Cytotoxic T cell (primary cell): ENCODE data around the gene TTC39B.

- PRO-cap, 2 experiments: no peak in any of the 2 experiments
Observed at GRCh38 chr9:14650763-14651644, 42.2 kb downstream of the ZDHHC21 start.

DNA sequence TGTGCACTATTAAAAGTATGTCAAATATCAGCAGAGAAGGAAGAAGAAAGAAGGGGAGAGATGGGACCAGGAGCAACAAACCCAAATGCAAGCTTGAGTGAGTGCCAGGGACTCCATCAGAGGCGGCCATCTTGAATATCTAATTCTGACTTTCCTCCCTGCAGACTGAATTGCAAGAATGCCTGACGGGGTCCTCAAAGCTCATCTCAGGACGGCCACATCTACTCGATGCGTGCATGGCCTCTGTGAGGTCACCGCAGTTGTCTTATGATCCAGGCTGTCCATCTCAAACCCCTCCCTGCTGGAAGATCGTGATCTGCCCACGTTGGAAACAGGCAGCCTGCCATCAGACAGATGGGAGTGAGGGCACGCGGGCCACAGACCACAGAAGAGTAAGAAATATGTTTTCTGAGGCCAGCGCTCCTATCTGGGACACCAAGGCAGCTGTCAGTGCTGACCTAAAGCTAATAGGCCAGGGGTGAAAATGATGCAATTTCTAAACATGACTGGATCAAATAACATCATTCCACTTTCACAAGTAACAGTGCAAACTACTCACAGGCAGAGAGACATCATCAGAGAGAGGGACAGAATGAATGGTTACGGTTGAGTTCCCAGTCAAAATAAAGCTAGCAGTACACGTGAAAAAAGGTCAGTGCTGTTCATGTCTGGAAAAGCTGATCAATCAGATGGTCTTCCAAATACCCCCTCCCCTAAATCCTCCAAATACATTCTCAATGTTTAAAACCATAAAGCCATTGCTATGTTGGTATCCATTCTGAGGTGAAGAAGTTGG lies 57.0 kb upstream of the CER1 start:
- PRO-cap, 2 experiments: no peak in any of the 2 experiments

DNA sequence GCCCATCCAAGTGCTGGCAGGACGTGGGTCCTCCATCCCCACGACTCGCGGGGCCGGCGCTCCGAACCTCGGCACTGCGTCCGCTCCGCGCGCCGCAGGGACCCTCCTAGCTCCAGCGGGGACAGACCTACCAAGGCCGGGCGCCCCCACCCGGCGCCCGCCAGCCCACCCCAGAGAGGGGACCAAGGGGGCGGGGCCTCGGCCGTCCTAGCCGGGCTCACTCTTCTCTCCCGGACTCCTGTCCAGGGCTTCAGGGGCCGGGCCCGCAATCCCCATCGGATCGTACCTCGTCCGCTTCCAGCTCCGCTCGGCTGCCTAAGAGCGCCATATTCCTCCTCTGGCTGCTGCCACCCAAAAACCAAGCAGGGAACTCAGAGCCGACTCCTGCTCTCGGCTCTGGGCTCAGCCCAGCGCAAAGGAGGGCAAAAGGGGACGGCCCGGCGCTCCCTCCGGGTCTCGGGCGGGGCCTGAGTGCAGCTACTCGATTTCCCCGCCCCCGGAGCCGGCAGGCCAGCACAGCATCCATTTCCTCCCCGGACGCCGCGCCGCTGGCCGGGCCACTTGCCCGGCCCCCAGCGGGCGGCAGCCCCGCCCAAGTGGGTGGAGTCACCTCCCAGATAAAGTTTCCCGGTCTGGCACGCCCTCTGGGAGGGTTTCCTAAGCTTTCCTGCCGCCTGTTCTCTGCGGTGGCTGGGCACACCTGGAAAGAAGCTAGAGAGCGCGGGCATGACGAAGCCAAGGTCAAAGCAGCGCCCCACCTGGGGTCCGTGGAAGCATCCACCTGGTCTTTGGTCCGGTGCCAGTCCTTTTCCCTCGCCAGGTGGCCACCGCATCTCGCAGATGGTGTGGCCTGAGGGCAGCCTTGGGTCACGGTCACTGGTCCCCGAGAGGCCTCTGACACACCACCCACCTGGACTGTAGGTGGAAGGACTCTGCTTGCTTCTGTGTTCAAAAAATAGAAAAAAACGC lies at the start of gene TTC39B:
Gene TTC39B (minus strand): TSS at position 419 of the 969 bp plus-strand sequence.
- PRO-cap, 2 experiments: peak in 2 of 2 experiments; most common plus-strand start position 484 of the sequence (in 1); most common minus-strand start position 414 of the sequence (in 1)

- PRO-cap, 2 experiments: no peak in any of the 2 experiments
Observed at GRCh38 chr9:15846481-15846998, 293.7 kb downstream of the CCDC171 start.

GRCh38 chr9:15918242-15918719 lies 365.4 kb downstream of the CCDC171 start:
- PRO-cap, 2 experiments: no peak in any of the 2 experiments

GRCh38 chr9:16267203-16267822 lies 603.2 kb downstream of the BNC2 start:
- PRO-cap, 2 experiments: no peak in any of the 2 experiments

GRCh38 chr9:16571969-16572563 lies 298.4 kb downstream of the BNC2 start:
- PRO-cap, 2 experiments: no peak in any of the 2 experiments

GRCh38 chr9:16704651-16705736 lies 165.5 kb downstream of the BNC2 start:
- PRO-cap, 2 experiments: no peak in any of the 2 experiments

GRCh38 chr9:19148129-19148487 lies 20.8 kb upstream of the PLIN2 start:
- PRO-cap, 2 experiments: no peak in any of the 2 experiments

- PRO-cap, 2 experiments: no peak in any of the 2 experiments
Observed at GRCh38 chr9:19148982-19149666, 21.8 kb upstream of the PLIN2 start.

GRCh38 chr9:19150646-19150888 lies 23.3 kb upstream of the PLIN2 start:
- PRO-cap, 2 experiments: no peak in any of the 2 experiments

- PRO-cap, 2 experiments: peak in 1 of 2 experiments; most common plus-strand start chr9:19161921 (in 1); most common minus-strand start chr9:19161819 (in 1)
Observed at GRCh38 chr9:19161476-19162140, 34.3 kb upstream of the PLIN2 start.

DNA sequence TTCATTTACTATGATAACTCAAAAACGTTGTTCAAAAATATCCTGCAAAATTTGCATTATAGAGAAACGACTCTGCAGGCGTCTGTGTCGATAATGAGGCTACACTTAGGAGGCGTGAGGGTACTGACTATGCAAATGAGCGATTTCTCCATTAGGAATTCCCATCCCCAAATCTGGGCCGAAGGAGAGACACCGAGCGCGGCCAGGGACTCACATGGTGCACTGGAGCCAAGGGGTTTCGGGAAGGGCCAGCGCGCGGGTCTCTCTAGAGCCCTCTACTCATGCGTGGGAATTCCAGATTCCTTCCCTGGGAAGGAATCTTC lies 830 bp upstream of the DENND4C start:
- PRO-cap, 2 experiments: no peak in any of the 2 experiments

DNA sequence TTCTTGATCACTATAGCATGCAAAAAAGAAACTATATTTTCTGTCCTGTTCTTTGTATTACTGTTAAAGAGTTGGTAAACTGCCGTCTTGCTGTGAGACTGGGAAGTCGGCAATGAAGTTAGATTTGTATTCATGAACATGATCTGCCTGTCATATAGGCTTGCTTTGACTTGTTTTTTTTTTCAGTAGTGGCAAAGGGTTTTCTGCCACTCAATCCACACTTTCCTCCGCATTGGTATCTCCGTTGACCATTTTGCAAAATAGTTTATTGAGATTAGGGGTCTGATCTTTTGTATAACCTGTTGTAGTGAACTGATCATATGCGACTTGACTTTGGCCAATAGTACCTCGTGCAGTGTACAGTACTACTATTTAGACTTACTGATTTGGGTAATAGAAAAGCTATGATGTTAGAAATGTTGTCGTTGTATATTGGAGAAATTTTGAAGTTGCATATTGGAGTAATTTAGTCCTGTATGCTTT lies 1.6 kb downstream of the DENND4C start:
- PRO-cap, 2 experiments: no peak in any of the 2 experiments

DNA sequence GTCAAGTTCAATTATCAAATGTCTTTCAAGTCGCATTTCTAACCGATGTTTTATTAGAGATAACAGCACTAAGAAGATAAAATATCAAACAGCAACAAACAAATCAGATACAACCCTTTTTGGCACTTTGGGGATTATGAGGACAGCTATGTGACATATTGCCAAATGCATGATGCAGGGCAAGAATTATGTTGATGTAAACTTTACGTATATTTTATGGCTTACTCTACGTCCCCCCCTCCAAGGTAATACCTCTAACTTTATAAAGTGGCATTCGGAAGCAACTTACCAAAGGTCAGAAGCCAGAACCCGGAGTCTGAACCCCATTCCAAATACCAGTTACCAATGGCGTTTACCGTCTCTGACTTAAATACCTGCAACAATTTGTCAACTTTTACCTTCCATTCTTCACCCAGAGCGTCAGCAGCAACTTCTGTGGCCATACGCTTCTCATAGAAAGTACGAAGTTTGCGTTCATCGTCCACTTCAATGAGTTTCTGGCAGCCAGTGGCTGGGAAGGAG lies 886 bp downstream of the RPS6 start:
- PRO-cap, 2 experiments: no peak in any of the 2 experiments

- PRO-cap, 2 experiments: no peak in any of the 2 experiments
Observed at GRCh38 chr9:20028603-20029206, 239.9 kb upstream of the SLC24A2 start.

DNA sequence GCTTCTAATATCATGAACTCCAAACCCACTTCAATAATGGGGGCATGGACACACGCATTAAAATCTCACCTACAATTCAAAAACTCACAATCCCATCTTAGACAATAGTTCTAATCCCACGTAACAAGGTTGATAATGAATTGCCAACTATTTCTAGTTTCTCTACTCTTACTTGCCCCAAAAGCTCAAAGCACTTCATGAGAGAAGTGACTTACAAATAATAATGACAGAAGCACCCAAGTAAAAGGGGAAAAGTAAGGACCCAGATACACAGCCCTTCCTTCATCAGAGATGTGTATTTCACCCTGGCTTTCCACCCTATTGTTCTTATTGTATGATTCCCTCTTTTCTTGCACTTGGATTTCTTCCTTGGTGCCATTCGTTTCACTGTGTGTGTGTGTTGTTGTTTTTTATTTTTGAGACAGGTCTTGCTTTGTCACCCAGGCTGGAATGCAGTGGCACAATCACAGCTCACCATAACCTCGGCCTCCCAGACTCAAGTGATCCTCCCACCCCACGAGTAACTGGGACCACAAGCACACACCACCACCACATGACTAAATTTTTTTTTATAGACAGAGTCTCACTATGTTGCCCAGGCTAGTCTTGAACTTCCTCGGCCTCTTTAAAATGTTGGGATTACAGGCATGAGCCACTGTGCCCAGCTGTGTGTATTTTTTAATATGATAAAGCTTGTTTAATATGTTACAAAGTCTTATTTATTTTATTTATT lies 72.1 kb downstream of the MLLT3 start:
- PRO-cap, 2 experiments: no peak in any of the 2 experiments

DNA sequence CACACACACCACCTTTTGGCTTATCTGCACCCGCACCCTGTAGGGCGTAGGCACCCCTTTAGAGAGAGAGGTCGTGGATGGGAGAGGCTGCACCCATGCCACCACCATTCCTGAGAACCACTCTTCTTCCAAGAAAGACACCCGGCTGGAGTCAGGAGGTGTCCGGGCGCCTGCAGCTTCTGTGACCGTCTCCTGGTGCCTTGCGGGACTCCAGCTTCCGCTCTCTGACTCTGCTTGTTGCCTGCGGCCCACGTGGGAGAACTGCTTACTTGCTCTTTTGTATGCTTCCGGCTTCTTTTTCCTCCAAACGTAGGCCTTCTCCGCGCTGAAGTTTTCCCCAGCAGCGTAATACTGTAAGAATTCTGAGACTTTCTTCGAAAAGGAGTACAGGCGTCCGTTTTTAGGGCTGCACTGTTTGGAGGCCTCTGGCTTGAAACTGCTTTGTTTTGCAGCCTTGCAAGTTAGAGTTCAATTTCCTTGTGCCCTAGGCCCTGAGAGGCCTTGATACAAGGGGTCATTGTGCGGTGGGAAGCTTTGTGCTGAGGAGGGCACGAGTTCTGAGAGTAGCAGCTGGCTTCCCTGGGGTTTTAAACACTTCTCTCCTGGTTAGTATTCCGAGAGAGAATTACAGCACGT lies 711 bp downstream of the MTAP start:
- PRO-cap, 2 experiments: peak in 2 of 2 experiments; most common plus-strand start position 61 of the sequence (in 2); most common minus-strand start position 202 of the sequence (in 1)

- PRO-cap, 2 experiments: no peak in any of the 2 experiments
Observed at GRCh38 chr9:21905957-21906602, 68.6 kb downstream of the CDKN2A start.

DNA sequence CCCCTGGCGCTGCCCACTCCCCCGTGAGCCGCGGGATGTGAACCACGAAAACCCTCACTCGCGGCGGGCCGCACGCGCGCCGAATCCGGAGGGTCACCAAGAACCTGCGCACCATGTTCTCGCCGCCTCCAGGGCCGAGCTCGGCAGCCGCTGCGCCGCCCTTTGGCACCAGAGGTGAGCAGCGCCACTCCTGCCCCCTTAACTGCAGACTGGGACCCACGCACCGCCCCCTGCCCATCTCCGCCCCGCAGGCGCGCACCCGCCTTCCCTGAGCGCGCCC lies 14.9 kb downstream of the CDKN2B start:
- PRO-cap, 2 experiments: peak in 1 of 2 experiments; most common minus-strand start position 176 of the sequence (in 1)